Zone of skin (tissue), 1 donor: ENCODE results near the genes SMIM41 and KRT2.

GRCh38 chr12:51907561-51907759 is 156 bp downstream of the ACVRL1 start:
- RRBS, result 17% methylated on average over 20 of the region's 28 CpGs

DNA sequence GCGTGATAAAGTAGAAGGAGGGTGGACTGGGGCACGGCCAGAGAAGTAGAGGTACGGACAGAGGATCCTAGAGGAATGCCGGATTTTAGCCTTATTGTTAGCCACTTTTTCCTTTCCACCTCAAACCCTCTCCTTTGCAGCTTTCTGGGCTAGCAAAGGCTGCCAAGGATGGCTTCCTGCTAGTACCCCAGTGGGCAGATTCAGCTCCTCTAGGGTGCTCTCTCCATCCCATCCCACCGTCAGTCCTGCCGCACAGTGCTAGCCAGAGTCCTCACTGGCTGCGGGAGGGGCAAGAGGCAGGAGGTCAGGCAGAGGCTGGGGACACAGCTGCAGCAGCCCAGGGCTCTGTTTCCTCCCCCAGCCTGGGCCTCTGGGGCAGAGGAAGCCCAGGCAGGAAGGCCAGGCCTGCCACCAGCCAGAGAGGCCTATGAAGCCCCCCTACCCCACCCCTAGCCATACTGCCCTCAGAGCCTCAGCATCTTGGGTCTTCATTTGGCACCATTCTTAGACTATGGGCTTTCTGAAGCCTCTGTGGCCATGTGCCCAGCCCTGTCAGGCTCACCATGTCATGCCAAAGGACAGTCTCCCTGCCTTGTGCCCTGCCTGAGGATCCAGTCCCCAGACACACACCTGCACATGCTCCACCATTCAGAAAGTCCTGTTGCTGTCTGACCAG is 3.3 kb downstream of the ACVRL1 start:
- RRBS, result no CpG with 5 or more reads among the region's 7 CpGs

DNA sequence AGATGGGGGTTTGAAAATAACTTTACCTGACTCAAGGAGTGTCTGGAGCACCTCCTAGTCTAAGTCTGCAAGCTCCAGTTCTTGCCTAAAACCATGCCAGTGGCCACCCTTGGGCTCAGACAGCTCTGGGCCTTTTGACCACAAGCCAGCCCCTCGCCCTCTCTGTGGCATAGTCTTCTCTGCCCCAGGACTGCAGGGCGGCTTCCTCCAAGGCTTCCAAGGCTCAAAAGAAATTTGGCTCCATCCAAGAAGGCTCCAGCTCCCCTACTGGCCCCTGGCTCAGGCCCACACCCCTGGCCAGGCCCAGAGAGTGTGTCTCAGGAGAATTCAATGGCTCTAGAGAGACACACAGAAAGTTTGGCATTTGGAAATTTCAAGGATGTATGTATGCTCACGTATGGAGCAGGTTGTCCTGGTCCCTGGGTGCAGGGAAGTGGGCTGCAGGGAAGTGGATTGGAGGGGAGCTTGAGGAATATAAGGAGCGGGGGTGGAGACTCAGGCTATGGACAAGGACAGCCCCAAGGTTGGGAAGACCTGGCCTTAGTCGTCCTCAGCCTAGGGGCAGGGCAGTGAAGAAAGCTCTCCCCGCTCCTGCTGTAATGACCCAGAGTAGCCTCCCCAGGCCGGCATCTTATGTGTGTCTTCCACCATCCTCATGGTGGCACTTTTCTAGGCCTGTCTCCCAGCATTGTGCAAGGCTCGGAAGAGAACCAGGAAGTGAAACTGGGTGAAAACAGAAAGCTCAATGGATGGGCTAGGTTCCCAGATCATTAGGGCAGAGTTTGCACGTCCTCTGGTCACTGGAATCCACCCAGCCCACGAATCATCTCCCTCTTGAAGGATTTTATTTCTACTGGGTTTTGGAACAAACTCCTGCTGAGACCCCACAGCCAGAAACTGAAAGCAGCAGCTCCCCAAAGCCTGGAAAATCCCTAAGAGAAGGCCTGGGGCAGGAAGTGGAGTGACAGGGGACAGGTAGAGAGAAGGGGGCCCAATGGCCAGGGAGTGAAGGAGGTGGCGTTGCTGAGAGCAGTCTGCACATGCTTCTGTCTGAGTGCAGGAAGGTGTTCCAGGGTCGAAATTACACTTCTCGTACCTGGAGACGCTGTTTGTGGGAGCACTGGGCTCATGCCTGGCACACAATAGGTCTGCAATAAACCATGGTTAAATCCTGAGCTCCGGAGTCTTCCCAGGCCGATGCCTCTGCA is 15.3 kb downstream of the ACVRL1 start:
- RRBS, result 70% methylated on average over 2 of the region's 16 CpGs

DNA sequence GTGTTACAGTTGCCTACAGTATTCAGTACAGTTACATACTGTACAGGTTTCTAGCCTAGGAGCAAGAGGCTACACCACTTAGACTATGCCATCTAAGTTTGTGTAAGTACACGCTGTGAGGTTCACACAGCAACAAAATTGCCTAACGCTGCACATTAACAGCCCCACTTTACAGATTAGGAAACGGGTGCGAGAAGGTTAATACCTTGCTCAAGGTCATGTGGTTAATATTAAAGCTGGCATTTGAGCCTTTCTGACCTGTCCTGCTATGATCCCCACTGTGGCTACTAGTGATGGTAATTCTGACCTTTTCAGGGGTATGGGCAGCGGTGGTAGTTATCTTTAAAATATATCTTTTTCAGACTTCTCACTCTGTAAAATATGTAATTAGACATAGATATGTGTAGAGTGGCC is 20.9 kb downstream of the ACVR1B start:
- RRBS, result no CpG with 5 or more reads among the region's 5 CpGs

DNA sequence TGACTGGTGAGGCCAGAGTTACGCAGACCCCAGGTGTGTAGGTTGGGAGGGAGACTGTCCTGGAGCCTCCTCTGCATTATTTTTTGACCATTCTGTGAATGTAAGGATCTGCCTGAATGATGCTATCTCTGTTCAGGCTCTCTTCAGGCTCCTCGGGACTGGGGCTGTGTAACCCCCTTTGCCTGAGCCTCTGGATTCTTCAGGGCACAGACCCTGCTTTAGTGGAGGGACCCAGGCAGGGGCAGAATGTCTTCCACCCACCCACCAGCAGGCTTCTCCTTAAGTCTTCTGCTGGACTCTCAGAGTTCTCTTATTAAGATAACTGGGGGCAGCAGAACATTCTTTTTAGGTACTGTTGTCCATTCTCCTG is 1.9 kb downstream of the NR4A1 start:
- RRBS, result no CpG with 5 or more reads among the region's 2 CpGs

GRCh38 chr12:52058069-52058429 is 6.8 kb downstream of the NR4A1 start:
- RRBS, result no CpG with 5 or more reads among the region's 4 CpGs

- RRBS, result 43% methylated on average over 38 of the region's 87 CpGs
Measured at GRCh38 chr12:52079401-52080371, at the start of gene SMIM41. TSS of gene SMIM41 (plus strand) at chr12:52079704.

- RRBS, result no CpG with 5 or more reads among the region's 5 CpGs
Measured at GRCh38 chr12:52155442-52156142, 36.2 kb downstream of the KRT80 start.

DNA sequence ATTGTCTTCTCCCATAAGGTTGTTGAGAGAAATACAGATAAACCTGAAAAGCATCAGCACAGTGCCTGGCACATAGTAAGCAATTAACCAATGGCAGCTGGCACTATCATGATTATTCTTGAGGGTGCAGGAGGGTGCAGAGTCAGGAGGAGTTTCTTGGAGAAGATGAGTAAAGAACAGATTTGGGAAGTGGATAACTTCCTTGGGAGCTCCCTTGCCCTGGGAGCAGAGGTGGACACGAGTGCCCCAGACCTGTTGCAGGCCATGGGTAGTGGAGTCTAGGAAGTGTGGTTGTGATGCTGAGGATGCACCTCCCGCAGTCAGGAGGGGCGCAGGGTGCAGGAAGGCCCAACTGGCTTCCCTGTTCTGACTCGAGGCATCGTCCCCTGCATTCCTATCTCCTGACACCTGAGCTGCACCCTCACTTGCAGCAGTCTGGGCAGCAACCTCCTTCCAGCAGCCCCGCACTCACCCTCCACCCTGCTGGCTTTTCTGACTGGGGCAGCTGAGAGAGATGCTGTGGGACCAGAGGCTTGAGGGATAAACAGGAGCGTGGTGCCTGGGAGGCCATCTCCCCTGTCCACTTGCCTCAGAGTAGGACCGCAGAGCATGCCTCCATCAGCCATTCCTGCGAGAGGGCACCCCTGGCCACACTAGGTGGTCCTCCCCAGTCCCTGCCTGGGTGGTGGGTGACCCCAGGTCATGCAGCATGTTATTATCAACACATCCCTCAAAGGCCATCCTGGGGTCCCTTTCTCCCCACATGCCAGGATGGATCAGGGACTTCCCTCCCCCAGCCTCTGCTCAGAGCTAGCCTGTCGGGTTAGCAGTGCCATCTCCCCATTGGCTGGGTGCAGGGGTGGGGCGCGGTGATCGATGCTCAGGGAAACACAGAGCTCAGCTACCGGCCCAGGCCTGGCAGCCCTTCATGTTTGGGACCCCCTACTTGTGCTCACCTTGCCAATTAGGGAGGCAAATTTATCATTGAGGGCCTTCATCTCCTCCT is 864 bp downstream of the KRT80 start:
- RRBS, result no CpG with 5 or more reads among the region's 14 CpGs

DNA sequence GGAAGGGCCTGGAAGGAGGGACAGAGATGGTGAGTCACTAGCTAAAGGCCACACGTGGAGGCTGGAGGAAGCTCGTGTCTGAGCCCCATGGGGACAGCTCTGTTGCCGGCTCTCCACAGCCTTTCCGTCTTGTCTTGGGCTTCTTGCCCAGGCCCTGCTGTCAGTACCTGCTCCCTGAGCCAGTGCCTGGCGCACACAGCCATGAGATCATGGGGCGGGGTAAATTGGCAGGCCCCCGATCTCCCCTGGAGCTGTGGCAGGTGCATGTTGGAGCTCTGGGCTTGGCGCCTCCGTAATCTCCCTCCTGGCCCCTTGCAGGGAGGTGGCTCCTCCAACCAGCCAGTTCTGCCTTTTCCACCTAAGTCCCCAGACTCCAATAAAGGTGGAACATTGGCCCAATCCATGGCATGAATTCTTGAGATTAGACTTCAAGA is 16.1 kb upstream of the KRT80 start:
- RRBS, result no CpG with 5 or more reads among the region's 9 CpGs

DNA sequence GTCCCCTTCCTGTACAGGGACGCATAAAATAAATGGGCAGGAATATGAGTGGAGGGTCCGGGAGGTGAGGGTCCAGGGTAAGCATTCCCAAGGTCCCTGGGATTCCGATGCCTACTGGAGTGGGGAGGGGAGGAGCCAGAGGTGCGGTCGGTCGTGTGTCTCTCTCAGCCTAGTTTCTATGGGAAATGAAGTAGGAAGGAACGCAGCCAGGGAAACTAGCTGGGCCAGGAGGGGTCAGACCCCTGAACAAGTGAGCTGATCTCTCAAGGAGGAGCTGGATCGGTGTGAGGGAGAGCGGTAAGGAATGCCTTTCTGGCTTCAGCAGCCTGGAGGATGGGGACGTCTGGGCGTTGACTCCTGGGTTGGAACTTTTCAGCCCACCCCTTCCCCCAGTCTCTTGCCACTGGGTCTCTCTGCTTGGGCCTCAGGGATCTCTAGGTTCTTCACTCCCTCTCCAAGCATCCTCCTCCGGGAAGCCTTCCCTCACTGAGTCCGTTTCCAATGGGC is 495 bp upstream of the KRT7 start:
- RRBS, result 20% methylated on average over 2 of the region's 13 CpGs

DNA sequence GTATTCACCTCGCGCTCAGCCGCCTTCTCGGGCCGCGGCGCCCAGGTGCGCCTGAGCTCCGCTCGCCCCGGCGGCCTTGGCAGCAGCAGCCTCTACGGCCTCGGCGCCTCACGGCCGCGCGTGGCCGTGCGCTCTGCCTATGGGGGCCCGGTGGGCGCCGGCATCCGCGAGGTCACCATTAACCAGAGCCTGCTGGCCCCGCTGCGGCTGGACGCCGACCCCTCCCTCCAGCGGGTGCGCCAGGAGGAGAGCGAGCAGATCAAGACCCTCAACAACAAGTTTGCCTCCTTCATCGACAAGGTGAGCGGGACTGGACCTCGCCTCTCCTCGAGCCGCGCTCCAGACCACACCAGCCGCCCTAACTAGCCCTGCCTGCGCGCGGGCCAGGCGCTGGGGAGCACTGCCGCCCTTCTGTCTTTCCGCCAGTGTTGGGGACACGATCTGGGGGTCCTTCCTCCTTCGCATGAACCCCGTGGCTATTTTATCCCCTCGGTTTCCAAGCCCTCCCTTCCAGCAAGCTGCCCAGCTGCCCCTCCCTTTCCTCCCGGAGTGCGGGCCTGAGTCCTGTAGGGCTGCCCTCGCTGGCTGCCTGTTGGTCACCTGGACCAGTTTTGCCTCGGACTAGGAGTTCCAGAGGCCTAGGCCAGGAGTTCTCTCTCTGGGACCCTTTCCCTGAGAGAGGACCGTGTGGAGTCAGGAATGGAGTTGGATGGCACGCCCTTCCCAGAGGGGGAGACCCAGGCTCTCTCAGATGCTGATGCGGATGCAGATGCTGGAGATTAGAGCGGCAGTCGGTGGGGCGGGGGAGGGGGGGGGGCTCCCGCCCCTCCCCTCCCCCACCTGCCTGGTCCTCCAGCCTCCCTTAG is 511 bp downstream of the KRT7 start:
- RRBS, result 4% methylated on average over 19 of the region's 61 CpGs

DNA sequence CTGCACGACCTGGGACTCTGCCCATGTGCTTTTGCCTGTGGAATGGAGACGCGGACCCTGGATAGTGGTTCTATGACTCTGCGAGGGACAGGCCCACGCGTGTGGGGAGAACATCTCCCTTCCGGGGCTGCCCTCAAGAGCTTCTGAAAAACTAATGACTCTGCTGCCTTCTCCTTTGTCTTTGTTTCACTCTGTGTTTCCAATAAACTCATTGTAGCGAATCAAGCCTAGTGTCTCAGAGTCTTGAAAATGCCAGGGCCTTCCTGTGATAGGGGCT is 12.3 kb downstream of the KRT83 start:
- RRBS, result no CpG with 5 or more reads among the region's 8 CpGs

DNA sequence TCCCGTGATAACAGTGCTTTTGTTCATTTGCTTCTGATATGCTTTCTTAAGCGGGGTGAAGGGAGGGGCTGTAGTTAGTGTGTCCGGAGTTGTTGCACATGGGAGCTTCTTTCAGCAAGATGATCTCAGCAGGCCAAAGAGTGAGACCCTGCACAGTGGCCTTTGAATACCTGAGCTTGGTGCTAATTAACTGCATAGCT is 17.9 kb downstream of the KRT85 start:
- RRBS, result no CpG with 5 or more reads among the region's 3 CpGs

- RRBS, result no CpG with 5 or more reads among the region's 4 CpGs
Measured at GRCh38 chr12:52506854-52507511, 13.2 kb downstream of the KRT5 start.

DNA sequence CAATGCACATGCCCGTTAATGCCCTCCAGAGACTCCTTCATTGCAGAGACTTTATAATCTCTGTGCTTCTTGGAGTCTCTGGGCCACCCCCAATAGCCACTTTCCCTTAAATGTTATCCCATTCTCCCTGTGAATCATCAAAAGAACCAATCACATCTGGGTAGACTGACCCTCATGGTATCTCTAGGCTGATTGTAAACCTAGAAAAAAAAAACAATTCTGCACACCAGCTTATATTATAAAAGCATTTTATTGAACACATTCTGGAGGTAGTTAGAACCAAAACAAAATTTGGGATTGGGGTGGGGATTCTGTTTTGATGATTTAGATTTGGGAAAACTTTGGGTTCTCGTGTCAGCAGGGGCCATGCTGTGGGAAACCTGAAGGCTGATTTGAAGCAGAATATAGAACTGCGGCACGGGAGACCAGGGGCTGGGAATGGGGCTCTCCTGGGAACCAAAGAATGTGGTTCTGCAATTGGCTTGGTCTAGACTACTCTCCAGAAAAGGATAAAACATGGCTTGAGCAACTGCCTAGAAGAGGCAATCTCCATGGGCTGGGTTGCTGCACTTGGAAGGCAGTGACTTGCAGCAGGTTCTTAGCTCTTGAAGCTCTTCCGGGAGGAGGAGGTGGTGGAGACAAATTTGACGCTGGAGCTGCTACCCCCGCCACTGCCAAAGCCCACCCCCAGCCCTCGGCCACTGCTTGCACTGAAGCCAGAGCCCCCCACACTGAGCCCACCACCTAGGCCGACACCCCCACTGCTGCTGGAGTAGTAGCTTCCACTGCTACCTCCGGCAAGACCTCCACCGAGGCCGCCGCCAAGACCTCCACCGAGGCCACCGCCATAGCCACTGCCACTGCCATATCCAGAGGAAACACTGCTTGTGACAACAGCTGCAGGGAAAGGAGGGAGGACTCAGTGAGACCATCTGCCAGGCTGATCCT is 5.6 kb downstream of the KRT5 start:
- RRBS, result no CpG with 5 or more reads among the region's 15 CpGs

GRCh38 chr12:52522253-52523294 is 2.4 kb upstream of the KRT5 start:
- RRBS, result no CpG with 5 or more reads among the region's 14 CpGs

DNA sequence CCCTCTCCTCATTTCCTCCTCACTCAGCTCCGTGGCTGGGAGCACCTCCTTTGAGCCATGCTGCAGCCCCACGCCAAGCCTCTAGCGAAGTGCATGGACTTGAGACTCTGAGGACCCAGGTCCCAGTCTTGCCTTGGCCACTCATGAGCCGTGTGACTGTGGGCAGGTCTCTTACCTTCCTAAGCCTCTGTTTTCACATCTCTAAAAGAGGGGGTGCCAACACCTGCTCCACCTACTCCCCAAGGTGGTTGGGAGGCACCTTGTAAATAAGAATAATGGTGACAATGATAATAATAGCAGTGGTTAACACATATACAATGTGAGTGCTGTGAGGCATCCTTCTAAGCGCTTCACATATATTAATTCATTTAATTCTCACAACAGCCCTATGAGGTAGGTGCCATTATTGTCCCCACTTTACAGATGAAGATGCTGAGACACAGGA is 6.3 kb upstream of the KRT71 start:
- RRBS, result no CpG with 5 or more reads among the region's 5 CpGs

GRCh38 chr12:52652029-52652488 is at the start of gene KRT2:
TSS of gene KRT2 (minus strand) at chr12:52652211.
- RRBS, result no CpG with 5 or more reads among the region's 6 CpGs